Metastatic Liver Carcinoma in the Lung (tissue), 2 donors: Measurements from ENCODE around the genes PIP4K2B and PGAP3.

DNA sequence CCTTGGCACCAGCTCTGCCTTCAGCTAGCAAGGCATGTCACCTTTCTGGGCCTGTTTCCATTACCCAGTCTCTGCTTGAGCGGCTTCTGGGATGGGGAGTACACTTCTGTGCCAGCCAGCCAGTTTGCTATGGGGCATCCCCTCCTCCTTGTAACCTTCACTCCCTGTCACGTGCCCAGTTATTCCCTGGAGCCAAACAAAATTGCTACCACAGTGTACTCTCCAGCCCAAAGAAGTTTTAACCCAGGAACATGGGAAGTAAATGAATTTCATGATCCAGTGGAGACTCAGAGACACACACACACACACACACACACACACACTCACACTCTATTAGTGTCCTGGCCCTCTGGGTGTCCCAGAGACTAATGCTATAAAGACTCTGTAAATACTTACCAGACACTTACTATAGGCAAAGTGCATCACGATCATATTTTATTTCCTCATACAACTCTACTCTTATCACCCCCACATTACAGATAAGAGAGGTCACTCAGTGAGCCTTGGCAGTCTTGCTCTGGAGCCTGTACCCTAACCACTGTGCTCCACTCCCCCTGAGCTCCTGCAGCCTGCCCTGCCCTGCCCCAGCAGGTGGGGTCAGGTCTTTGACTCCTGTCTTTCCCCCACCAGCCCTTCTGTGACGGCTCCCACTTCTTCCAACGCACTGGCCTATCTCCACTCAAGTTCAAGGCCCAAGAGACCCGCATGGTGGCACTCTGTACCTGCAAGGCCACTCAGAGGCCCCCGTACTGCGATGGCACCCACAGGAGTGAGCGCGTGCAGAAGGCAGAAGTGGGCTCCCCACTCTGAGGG is 2.7 kb downstream of the CISD3 start:
- PRO-cap, 2 experiments = no peak in any of the 2 experiments

DNA sequence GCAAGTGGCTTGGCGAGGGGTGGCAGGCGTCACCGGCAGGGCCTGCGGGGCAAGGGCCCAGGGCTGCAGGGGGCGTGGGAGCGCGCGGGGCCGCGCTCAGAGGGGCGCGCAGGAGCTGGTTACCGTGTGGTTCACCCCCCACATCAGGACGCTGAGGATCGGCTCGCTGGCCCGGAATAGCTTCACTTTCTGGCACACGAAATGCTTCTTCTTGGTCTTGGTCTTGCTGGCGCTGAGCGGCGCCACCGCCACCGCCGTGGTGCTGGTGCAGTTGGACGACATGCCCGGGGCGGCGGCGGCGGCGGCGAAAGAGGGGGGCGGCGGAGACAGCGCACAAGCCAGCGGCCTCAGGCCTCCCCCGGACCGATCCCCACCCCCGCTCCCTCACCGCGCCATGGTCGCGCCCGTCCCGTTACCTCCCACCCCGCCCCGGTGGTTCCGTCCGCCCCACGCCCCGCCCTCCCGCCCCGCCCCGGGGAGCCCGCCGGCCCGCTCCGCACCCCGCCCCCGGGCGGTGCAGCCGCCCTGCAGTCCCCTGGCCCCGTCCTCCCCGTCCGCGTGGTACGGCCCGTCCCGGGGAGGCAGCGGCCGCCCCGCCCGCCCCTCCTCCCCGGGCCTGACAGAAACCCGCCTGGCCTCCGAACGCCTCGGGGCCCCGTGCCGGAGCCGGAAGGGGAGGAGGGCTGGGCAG is at the start of gene PIP4K2B:
Gene PIP4K2B (minus strand): TSS at position 414 of the 691 bp plus-strand sequence.
- PRO-cap, 2 experiments = peak in 2 of 2 experiments; most common plus-strand start position 553 of the sequence (in 2); most common minus-strand start position 368 of the sequence (in 1)

DNA sequence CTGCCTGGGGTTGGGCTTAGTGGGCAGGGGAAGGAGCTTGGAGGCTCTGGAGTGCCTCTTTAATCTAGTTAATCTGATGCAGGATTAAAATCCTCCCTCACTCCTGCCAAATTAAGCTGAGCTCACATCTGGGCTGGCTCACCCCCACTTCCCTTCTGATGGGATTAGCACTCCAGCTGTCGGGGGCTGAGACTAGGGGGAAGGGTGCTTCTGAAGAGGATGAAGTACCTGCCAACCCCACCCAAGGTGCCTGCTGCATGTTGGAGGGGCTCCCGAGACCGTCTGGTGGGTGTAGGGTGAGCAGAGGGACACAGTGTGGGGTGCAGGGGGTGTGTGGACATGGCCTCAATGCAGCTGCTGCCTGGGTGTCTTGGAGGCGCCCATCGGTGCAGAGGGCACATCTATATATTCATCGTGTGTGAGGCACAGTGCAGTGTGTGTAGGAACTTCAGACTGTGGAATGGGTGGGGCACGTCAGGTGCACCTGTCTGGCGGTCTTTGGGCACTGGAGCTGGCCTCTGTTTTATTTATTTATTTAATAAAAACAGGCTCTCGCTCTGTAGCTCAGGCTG is 16.6 kb downstream of the LASP1 start:
- PRO-cap, 2 experiments = no peak in any of the 2 experiments

GRCh38 chr17:38896091-38897005 is 26.5 kb downstream of the LASP1 start:
- PRO-cap, 2 experiments = no peak in any of the 2 experiments

GRCh38 chr17:38897006-38897720 is 27.3 kb downstream of the LASP1 start:
- PRO-cap, 2 experiments = no peak in any of the 2 experiments

- PRO-cap, 2 experiments = no peak in any of the 2 experiments
Measured at GRCh38 chr17:38898608-38899639, 29.1 kb downstream of the LASP1 start.

GRCh38 chr17:39082448-39083055 is 68.9 kb downstream of the PLXDC1 start:
- PRO-cap, 2 experiments = no peak in any of the 2 experiments

DNA sequence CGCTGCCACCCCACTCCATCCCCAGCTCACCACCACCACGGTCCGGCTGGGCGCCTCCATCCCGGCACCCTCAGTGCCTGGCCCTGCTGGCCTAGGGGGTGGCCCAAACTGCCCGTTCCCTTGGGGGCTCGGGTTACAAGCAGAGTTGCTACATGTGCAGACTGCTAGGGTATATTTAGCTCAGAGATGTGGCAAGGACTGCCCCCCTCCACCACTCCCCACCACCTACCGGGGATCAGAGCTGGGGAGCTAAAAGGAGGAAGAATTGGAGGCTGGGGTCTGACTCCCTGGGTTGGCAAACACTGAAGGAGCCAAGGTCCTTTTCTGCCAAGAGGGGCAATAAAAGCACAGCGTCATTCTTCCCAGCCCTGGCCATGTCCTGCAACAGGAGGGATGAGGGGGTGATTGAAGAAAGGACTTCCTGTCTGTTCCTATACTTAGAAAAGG is 4.0 kb downstream of the CACNB1 start:
- PRO-cap, 2 experiments = no peak in any of the 2 experiments

GRCh38 chr17:39196765-39197329 is 622 bp downstream of the CACNB1 start:
- PRO-cap, 2 experiments = no peak in any of the 2 experiments

- PRO-cap, 2 experiments = peak in 2 of 2 experiments; most common minus-strand start chr17:39199984 (in 1)
Measured at GRCh38 chr17:39199623-39200124, 409 bp upstream of the RPL19 start.

DNA sequence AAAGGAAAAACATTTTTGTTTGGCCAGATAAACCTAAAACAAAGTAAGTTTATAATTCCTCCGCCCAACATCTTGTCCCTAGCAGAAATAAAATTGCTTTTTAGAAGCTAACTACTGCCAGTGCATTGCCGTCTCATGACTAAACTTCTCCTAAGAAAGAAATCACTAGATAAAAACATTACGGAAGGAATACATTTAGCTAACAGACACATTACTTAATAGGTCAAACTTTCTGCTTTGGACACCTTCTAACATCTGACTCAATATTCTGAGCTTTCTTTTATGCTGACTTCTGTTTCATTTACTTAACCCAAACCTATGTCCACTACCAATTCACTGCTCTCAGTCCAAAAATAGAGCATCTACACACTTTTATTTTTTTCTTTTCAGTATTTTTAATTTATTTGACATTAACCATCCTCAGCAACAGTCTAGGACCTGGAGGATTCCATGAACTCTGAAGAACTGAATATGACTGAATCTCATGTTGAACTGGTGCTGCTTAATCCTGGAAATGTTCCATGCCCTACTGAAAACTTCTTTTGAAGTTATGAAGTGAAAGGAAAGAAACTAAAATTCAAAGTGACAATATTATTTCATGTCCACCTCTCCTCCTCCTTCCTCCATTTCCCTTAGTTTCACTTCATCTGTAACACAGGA is 36.0 kb downstream of the FBXL20 start:
- PRO-cap, 2 experiments = no peak in any of the 2 experiments

DNA sequence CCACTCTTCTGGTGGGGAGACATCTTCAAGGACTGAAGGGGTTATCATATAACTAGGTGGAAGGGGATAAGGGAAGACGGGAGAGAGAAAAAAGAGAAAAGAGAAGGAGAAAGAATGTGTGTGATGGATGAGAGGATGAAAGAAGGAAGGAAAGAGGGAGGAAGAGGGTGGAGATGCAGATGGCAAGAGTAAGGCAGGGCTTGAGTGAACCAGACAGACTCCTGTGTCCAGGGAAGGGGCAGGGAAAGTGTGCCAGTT is 14.6 kb downstream of the NEUROD2 start:
- PRO-cap, 2 experiments = no peak in any of the 2 experiments

DNA sequence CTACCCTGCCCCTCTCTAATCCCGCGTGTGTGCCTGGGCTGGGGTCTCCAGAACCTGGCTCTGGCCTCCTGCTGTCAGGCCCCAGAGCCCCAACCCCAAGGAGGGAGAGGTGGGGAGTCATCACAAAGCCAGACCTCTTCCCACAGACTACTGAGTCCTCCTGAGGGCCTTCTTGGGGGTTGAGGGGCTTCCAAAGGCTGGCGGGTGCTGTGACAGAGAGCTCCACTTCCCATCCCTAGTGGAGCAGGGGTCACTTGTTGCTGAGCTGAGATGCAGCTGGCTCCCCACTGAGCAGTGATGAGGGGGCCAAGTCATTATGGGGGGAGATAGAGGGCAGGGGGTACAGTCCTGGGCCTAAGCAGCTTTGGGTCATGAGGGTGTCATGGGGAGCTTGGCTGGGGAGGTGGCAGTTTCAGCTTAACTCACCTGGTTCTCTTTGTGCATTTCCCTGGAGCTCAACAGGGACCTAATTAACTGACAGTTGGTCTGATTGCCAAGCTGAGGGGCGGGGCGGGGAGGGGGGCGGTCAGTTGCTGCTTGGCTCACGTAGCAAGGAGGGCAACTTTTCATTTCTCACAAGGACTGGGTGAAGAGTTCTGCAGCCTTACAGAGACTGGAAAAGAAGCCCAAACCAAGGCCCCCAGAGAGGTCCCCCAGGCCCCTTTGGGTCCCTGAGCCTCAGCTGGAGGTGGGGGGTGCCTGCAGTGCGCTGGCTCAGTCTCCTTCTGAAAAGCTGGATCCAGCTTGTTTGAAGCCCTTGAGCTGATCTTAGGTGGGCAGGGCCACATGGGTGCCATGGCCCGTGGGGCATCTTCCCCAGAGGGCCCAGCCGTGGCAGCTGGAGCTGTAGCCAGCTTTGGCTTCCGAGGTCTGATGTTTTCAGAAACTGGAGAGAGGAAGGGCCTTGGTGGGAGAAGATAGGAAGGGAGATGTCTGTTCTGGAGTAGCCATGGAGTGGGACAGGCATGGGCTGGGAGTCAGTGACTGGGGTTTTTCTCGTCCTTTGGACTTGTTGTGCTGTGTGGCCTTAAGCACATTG is 1.5 kb downstream of the PPP1R1B start:
- PRO-cap, 2 experiments = no peak in any of the 2 experiments

DNA sequence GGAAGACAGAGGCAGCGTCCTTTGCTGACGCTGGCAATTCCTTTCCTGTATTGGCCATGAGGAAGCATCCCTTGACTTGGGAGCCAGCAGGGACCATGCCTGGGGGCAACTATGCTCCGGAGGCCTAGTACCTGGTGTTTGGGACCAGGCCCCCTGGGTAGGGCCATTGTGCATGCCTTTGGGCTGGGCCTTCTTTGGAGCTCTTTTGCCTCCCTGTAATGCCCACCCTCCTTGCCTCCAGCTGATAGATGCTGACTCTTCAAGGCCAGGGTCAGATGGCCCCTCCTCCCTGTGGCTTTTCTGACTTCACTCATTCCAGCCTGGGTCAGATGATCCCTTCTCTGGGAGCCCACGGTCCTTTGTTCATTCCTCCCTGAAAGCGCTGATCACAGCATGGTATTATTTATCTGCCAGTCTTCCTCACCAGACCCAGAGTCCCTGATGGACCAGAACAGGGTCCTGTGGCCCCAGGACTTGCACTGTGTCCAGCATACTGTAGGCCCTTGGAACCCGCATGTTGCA is 2.7 kb downstream of the STARD3 start:
- PRO-cap, 2 experiments = peak in 1 of 2 experiments; most common plus-strand start position 328 of the sequence (in 1)

- PRO-cap, 2 experiments = no peak in any of the 2 experiments
Measured at GRCh38 chr17:39660113-39660646, 5.0 kb upstream of the TCAP start.

GRCh38 chr17:39664662-39665098 is 469 bp upstream of the TCAP start:
- PRO-cap, 2 experiments = no peak in any of the 2 experiments

DNA sequence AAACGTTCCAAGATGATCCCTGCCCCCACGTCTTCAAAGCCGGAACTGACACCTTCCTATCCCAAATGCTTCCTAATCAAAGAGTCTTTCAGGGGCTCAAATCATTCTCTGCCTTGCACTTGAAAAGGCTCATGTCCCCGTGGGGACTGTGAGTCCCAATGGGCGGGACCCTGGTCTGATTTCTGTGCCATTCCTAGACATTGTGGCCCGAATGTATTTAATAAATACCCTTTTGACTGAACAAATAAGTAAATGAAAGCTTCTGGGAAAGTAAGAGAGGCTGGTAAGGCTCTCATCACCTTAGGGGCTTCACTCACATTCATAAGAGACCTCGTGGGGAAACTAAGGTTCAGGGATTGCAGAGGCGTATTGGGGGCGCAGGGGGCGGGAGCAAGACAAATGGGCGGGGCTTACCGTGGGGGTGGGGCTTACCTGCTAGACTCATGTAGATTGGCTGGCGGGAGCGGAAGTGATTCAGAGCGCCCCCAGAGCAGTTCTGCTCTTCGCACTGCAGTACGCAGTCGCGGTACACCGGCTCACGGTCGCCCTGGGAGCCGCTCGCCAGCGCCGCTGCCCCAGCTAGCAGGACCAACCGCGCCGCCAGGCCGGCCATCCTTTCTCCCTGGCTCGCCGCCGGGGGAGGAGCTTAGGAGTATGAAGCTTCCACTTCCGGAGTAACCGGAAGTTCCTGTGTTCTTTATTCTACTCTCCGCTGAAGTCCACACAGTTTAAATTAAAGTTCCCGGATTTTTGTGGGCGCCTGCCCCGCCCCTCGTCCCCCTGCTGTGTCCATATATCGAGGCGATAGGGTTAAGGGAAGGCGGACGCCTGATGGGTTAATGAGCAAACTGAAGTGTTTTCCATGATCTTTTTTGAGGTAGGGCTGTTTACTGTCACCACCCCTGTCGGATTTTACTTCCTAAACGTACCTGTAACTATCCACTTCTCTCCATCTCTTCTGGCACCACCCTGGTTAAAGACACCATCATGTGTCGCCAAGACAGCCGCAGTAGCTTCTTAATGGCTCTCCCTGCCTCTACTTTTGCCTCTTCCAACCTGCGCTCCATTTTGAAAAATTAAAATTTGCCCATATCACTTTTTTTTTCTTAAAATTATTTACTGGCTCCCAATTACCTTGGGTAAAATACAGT is at the start of gene PGAP3:
Gene PGAP3 (minus strand): TSS at position 656 of the 1,151 bp plus-strand sequence.
- PRO-cap, 2 experiments = peak in 2 of 2 experiments; most common plus-strand start position 700 of the sequence (in 2); most common minus-strand start position 397 of the sequence (in 1)

- PRO-cap, 2 experiments = no peak in any of the 2 experiments
Measured at GRCh38 chr17:39707016-39707553, 7.2 kb downstream of the ERBB2 start.

GRCh38 chr17:39709470-39710608 is 10.0 kb downstream of the ERBB2 start:
- PRO-cap, 2 experiments = no peak in any of the 2 experiments

GRCh38 chr17:39724519-39725600 is 5.5 kb downstream of the MIEN1 start:
- PRO-cap, 2 experiments = no peak in any of the 2 experiments